Subcutaneous adipose tissue (tissue), 3 donors: ENCODE results near the gene ENDOV.

DNA sequence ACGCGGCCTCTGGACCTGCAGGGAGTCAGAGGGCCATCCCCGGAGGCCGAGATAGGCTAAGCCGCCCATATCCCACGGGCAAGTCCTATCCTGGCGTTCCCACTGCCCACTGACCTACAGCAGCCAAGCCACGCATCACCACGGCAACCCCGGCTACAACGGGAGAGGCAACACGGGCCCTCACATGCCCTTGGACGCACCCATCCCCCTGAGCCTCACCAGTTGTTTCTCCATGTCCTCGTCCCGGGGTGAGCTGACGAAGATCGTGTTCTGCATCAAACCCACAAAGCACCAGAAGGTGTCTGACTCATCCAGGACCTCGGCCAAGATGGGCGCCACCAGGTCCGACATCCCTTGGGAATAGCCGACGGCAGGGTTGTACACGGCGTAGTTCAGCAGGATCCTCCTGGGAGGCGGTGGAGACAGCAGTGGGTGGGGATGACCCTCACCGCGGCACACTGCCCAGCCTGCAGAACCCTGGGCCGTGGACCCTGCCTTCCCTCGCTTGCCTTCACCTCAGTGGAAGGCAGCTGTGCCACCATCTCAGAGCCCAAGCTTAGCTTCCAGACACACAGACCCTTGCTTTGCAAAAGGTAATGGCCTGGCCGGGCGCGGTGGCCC is 88.1 kb downstream of the TBC1D16 start:
- PRO-cap = no peak
- RAMPAGE, long total RNA, 3 experiments = no peak in any of the 3 experiments

DNA sequence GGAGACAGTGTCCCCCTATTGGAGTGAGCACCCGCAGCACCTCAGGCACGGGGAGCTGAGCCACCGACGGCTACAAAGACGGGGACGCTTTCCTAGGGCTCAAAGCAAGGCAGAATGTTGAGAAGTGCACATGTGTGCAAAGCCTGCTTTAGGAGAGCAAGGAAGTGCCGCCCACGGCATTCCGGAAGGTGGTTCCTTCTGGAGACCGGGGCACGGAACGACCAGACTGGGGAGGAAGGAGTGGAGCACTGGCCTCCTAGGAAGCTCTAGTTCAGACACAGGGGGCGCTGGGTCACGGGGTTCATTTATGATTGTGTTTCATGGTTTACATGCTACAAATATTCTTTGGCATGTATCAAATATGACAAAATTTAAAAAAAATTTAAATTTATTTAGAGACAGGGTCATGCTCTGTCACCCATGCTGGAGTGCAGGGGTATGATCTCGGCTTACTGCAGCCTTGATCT is 52.1 kb downstream of the TBC1D16 start:
- PRO-cap = no peak
- RAMPAGE, long total RNA, 3 experiments = no peak in any of the 3 experiments

DNA sequence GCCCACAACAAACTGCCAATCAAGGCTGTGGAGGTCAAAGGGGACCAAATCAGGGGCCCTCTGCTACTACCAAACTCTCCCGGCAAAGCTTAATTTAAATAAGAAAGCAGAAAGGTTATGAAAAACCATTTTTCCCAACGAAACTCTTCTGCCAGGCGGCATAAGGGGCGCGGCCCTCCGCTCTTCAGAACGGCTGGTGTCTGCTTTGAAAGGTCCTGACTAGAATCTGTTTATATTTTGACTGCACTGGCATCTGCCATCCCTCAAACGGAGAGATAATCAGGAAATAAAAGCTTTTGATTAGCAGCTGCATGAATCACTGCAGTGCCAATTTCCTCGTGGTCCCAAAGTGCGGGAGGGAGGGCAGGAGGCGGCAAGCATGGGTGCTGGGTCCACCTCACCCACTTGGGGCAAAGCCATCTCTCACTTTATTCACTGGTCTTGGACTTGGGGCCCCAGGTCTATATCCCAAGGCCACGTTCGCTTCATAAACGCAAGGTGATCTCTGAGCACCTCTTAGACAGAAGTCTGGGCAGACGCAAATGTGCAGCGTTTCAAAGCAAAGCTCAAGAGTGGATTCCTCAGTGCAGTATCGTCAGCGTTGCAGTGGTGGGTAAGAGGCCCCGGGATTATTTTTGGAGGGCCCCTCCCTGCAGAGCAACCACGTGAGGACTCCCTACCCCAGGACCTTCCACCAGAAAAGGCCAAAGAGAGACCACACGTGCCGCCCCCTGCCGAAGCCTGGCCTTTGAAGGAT is 49.7 kb downstream of the TBC1D16 start:
- PRO-cap = no peak
- RAMPAGE, long total RNA, 3 experiments = no peak in any of the 3 experiments

GRCh38 chr17:80002535-80003075 is 33.1 kb downstream of the TBC1D16 start:
- PRO-cap = no peak
- RAMPAGE, long total RNA, 3 experiments = start-site peak on the minus strand in 1 of 3 experiments, at chr17:80002735-80002948 at its widest, 5 reads per replicate

- PRO-cap = unidirectional peak, minus-strand start at chr17:80124793
- RAMPAGE, long total RNA, 3 experiments = no peak in any of the 3 experiments
These were observed 22.4 kb downstream of the EIF4A3 start for GRCh38 chr17:80124228-80125157.

DNA sequence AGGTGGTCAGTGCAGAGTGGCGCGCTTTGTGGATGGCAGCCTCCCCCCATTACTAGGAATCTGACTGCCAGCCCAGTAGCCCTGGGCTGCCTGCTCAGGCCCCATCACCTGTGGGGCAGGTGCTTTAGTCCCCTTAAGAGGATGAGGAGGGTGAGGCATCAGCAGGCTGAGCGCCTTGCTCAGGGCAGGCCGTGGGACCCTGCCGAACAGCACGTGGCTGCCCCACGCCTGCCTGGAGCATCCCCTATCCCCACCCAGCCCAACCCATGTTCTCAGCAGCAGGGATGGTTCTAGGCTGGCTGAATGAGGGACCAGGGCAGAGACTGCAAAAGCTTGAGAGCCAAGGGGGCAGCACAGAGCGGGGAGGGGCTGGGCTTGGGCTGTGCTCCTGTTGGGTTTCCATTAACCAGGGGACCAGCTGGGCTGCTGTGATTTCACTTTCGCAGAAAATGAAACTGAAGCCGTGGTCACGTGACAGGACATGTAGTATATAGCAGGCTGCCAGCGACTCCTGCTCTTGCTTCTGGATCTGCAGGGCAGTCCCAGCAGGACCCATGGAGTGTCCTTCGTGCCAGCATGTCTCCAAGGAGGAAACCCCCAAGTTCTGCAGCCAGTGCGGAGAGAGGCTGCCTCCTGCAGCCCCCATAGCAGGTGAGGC is 2.6 kb downstream of the RNF213 start:
- PRO-cap = no peak
- RAMPAGE, long total RNA, 3 experiments = start-site peak on the plus strand in 3 of 3 experiments, centred at positions 493 to 521 of the sequence, 27 to 125 reads per replicate

- PRO-cap = no peak
- RAMPAGE, long total RNA, 3 experiments = no peak in any of the 3 experiments
These were observed 4.6 kb downstream of the RNF213 start for GRCh38 chr17:80265110-80265881.

DNA sequence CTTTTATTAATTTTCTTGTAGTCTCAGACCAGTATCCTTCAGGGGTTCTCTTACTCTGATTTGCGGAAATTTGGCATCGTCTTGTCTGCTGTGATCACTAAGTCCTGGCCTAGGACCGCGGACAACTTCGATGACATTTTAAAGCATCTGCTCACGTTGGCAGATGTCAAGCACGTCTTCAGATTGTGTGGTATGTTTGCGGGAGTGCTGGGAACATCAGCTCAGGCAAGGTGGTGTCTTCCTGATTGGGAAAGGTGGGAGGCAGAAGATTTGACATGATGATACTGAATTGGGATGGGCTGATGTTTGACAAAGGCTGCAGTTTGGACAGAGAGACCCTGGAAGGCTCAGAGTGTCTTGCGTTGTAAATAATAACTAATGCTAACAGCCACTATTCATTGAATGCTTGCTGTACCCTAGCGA is 64.4 kb downstream of the RNF213 start:
- PRO-cap = no peak
- RAMPAGE, long total RNA, 3 experiments = no peak in any of the 3 experiments

- PRO-cap = no peak
- RAMPAGE, long total RNA, 3 experiments = no peak in any of the 3 experiments
These were observed 38.5 kb upstream of the ENDOV start for GRCh38 chr17:80376289-80376984.

DNA sequence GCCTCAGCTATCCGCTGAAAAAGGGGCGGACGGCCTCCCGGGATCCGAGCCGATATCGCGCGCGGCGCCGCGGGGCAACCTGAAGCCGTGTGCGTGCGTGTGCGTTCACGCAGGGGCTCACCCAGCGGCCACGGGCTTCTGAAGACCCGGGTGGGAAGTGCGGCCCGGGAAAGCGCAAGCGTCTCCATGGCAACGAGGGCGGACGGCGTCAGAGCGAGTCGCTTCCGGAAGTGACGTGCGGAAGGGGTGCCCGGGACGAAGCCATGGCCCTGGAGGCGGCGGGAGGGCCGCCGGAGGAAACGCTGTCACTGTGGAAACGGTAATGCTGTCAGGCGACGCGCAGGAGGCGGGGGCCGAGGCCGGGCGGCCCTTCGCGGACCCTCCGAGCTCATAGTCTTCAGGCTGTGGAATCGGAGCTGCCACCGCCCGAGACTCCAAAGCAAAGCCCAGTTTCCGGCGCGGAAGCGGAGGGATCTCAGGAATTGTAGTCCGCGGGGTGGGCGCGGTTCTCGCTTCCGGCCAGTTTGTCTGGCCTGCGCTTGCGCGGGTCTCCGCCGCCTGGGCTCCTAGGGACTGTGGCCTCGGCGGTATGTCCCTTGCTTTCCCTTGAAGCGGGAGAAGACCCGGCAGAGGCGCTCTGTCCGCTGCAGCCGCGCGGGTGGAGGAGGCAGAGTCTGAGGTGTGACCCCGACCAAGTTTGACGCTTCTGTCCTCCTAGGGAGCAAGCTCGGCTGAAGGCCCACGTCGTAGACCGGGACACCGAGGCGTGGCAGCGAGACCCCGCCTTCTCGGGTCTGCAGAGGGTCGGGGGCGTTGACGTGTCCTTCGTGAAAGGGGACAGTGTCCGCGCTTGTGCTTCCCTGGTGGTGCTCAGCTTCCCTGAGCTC is at the start of gene ENDOV:
Gene ENDOV (plus strand): TSS at position 236 of the 887 bp plus-strand sequence.
- PRO-cap = unidirectional peak, plus-strand start at position 236 of the sequence; bidirectional peak, plus-strand start at position 527 of the sequence, minus-strand start at position 448 of the sequence
- RAMPAGE, long total RNA, 3 experiments = start-site peak on the plus strand in 3 of 3 experiments, centred at positions 238 to 546 of the sequence, 7 to 30 reads per replicate

GRCh38 chr17:80453843-80454285 is 22.5 kb downstream of the NPTX1 start:
- PRO-cap = no peak
- RAMPAGE, long total RNA, 3 experiments = no peak in any of the 3 experiments

GRCh38 chr17:80560181-80560707 is 15.6 kb downstream of the RPTOR start:
- PRO-cap = no peak
- RAMPAGE, long total RNA, 3 experiments = no peak in any of the 3 experiments

DNA sequence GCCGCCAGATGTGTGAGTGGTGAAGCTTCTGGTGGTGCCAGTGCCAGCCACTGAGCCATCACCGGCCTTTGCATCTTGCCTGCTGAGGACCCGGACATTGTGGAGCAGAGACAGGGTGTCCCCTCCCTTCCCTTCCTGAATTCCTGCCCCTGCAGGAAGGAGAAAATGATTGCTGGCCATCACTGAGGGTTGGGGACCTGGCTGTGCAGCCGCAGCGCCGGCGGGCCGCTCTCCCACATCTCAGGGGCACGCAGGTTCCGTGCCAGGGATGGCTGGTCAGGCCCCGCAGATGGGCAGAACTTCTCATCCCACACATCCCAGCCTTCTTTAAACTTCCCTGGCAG is 56.5 kb downstream of the RPTOR start:
- PRO-cap = no peak
- RAMPAGE, long total RNA, 3 experiments = no peak in any of the 3 experiments

DNA sequence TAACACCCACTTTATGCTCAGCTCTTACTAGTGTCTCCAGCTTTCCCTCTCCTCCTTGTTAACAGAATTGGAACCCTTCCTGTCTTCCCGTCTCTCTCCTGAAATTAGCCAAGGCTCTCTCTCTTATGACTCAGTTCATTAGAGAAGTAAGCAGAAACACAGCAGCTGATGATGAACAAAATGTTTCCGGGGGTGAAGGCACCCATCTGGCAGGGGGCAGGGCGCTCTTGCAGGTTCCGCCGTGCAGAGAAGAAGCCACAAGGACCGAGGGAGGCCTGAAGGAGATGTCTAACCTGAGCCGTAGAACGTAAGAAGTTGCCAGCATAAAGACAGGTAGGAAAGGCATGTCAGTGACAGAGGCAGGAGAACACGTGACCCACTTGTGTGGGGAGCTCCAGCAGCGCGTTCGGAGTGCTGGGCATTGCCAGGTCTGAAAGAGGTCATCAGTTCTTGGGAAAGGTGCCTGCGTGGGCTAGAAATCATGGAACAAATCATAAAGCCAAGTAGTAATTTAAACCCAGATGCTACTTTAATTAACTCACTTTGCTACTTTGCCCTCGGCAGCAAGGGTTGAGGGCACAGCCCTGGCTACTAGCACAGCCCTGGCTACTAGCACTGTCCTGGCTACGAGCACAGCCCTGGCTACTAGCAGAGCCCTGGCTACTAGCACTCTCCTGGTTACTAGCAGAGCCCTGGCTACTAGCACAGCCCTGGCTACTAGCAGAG is 198.6 kb downstream of the RPTOR start:
- PRO-cap = no peak
- RAMPAGE, long total RNA, 3 experiments = start-site peak on the plus strand in 2 of 3 experiments, centred at positions 204 to 239 of the sequence, 6 to 29 reads per replicate

DNA sequence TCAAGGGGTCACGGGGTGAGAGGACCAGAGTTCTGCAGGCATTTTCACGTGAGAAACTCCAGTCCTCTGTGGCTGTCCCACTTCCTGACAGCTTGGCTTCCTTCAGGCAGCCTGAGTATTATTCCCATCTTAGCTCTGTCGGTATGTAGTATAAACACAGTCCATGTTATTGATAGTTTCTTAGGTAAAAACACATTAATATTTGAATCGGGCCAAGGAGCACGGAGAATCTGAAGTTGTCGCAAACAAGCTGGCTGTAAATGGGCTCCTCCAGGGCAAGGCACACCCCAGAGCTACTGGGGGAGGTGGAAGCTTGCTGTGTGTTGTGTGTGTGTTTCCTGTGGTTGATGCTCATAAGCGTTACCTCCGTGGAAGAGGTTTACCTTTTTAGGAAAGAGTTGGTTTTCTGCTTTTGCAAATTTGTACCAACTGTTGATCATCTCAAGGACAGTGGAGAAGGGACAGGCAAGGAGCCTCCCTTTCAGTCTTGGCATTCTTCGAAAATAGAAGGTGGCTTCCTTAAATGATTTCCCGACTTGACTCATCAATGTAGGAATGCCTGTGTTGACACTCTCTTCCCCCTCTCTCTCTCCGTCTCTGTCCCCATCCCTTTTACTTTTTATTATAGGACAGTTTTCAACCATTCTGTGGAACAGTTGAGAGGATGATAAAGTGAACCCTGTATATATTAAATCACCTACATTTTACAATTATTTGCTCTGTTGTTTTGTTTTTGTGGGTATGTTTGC is 208.8 kb upstream of the CHMP6 start:
- PRO-cap = no peak
- RAMPAGE, long total RNA, 3 experiments = no peak in any of the 3 experiments

DNA sequence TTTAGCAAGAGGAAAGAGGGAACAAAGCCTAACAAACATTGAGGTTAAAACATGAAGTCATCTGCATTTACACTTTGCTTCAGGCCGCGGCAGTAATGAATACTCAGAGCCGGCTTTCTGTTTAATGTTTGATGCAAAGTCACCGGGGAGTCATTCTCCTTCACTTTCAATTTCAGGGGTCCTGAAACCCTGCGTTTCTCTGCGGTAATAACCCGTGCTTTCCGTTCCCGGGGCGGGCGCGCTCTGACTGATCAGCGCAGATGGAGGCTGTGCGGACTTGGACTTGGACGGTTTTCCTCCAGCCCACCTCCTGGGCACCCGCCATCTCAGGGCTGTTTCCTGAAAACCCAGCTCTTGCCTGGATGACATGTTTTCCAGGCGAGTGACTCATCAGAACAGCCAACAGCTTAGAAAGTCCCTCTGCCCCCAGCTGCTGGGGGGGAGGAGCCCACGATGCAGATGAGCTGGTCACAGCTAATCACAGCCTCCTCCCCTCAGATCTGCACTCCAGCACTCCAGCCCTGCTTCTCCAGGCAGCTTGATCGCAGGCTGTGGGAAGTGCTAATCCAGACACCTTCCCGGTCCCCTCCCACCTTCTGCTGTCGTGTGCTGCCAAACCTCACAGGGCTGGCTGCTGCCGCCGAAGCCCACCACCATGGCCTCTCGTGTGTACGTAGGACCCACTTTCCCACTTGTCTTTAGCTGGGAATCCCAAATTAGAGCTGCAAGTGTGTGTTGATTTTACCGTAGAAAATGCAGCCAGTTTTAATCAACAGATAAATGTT is 158.6 kb upstream of the CHMP6 start:
- PRO-cap = bidirectional peak, plus-strand start at position 532 of the sequence, minus-strand start at position 341 of the sequence
- RAMPAGE, long total RNA, 3 experiments = no peak in any of the 3 experiments

- PRO-cap = no peak
- RAMPAGE, long total RNA, 3 experiments = no peak in any of the 3 experiments
These were observed 124.0 kb upstream of the CHMP6 start for GRCh38 chr17:80867535-80868061.

DNA sequence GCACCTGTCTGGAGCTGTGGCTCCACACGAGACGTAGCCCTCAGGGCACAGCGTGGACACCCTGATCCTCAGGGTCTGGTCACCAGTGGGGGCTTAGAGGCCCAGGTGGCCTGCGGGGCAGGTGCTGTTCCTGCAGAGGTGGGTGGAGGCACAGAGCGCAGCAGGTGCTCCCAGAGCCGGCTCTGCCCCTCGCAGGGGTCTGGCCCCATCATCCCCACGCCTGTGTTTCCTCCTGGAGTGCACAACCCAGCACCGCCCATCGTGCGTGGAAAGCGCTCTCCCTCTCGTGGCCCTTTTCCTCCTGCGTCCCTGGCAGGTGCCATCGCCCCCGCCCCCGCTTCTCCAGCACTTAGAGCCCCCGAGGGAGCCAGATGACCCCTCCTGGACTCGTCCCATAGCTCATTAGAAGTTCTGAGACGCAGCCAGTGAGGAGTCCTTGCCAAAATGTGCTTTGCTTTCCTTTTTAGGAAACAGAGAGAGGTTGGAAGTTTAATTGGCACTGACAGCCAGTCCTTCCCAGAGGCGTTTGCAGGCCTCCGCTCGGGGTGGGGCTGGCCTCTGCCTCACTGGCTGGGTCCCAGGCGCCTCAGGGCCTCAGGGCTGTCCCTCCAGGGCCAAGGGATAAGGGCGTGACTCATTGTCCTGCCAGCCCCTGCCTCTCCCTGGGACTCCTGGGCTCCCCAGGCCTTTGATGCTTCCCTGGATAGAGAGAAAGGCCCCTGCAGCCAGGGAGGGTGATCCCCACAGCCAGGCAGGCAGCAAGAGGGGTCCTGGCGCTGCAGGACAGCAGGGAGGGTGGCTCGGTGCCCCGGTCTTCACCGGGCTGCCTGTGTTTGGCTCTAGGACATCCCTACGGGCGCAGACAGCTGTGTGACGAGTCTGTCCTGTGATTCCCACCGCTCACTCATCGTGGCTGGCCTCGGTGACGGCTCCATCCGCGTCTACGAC is 32.1 kb upstream of the CHMP6 start:
- PRO-cap = unidirectional peak, minus-strand start at position 201 of the sequence; bidirectional peak, plus-strand start at position 637 of the sequence, minus-strand start at position 404 of the sequence
- RAMPAGE, long total RNA, 3 experiments = no peak in any of the 3 experiments

- PRO-cap = no peak
- RAMPAGE, long total RNA, 3 experiments = no peak in any of the 3 experiments
These were observed 3.8 kb upstream of the CHMP6 start for GRCh38 chr17:80987659-80988446.

- PRO-cap = no peak
- RAMPAGE, long total RNA, 3 experiments = no peak in any of the 3 experiments
These were observed 16.8 kb upstream of the BAIAP2 start for GRCh38 chr17:81017875-81018854.